Colic lymph node (tissue), 1 donor: ENCODE data around the genes DENND2D and ADORA3.

DNA sequence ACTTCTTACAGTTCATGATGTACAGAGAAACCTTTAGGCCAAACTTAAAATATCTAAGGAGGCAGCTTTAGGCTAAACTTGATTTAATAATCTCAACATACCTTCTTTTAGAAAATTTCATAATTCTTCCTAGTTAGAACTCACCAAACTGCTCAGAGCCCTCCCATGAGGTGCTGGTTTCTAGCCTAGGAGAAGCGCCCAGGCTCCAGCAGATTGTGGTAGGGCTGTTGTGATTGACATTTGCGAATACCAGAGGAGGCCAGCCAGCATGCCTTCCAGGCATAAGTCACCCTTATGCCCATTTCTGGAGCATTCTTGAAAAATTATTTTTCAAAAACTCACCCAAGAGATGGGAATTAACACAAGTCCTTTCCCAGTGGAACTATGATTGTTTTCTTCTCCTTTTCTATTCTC lies 22.6 kb upstream of the KCNC4 start:
- PRO-cap = no peak

DNA sequence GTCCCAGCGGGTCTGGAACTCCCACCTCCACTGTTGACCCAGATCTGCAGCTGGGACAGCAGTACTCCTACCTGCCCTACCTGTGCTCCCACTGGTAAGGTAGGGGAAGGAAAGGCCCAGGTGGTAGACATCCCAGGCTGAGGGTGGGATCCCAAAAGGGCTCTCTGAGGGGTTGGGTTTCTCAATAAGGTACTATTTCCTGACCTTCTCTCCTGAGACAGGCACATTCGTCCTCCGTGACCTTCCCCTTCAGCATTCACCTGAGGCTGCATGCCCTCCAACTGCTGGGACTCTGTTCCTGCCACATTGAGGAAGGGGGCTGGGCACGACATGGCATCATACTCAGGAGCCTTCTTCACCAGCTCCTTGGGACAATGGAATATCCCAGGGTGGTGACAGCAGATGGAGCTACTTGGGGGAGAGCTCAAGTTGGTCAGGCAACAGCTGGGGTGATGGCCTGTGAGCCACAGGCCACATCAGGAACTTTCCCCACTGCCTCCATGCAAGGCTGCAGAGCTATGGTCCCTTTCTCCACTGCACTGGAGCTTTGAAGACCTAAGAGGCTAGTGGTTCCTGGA lies 22.0 kb downstream of the KCNC4 start:
- PRO-cap = no peak

- PRO-cap = no peak
Measured at GRCh38 chr1:110346589-110347482, 7.7 kb downstream of the RBM15 start.

GRCh38 chr1:110361931-110362436 lies 22.8 kb downstream of the RBM15 start:
- PRO-cap = no peak

DNA sequence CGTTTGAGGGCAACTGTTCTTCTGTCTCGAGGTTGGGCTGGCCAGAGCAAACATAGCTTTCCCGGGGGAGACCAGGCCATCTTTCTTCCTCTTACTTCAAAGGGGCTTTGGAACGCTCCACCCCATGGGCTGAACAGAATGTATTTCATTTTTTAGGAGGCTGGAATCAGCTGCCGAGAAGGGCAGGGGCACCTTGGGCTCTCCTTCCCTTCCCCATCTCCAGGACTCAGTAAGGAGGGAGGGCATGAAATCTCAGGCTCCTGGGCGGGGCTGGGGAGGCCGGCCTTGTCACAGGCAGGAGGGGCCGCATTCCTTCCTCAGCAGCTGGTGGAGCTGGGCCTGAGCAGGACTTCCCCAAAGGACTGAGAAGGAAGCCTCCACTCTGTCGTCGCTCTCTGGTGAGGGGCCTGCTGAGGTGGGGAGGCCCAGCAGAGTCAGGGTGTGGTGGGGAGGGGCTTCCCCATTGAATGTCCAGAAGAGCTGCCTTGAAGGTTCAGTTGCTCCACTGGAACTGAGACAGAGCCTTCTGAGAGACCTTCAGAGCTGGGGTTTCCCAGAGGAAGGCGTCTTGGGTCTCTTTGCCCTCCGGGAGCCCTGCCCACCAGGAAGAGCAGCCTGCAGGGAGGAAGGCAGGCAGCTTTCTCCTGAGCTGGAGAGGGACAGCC lies 11.0 kb downstream of the KCNA10 start:
- PRO-cap = no peak

- PRO-cap = no peak
Measured at GRCh38 chr1:110555963-110557301, 37.5 kb upstream of the KCNA10 start.

DNA sequence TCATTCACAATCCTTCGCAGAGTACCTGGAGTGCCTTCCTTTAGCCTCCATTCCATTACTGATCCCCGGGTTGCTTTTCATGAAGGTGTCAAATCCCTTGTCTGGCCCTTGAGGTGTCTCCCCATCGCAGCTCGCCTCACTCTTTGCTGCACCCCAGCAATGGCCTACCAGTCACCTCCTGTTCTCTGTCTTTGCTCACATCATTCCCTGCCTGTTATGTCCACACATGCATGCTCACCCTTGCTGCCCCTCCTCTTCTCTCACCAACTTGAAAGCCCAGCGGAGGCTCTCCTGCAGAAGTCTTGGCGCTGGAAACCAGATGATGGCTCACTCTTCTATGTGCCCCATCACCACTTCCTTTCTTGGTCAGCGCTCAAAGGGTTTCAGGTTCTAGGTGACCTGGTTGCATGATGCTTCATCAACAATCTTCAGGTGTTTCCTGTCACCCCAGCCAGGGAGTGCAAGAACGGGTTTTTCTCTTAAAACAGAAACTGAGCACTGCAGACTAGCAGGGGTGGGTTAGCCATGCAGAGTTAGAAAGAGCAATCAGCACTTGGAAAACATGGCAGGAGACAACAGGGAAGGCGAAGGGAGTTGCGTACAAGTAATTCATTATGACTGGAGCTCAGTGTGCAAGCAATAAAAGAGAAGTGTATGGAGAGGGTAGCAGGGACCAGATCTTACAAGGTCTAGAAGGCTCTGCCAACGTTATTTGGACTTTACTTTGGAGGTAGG lies 25.1 kb upstream of the KCNA2 start:
- PRO-cap = bidirectional peak, plus-strand start at position 503 of the sequence, minus-strand start at position 355 of the sequence

DNA sequence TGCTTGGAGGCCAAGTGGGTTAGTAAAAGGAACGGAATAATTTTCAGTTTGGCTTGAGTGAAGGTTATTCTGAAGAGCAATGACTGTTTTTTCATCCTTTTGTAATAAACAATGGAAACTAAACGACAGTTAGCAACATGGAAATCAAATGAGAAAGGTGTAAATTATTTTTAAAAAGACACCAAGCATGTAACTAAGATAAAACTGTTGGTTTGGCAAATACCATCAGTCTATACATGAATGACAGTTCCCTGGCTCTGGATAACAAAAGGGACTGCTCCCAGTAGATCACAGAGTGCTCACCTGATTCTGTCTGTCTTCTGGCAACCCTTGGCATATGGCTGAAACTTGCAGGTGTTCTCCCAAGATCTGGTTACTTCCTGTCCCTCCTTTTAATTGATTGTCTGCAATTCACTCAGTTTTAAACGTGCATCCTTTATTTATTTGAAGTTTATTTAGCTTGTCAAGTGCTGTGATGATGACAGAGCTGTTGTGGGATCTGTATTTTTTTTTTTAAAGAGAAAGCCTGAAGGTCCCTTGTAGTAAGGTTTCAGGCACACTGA lies 3.5 kb downstream of the KCNA3 start:
- PRO-cap = unidirectional peak, minus-strand start at position 322 of the sequence

GRCh38 chr1:110874144-110875011 lies 1.4 kb downstream of the CD53 start:
- PRO-cap = bidirectional peak, plus-strand start at chr1:110874636, minus-strand start at chr1:110874584; unidirectional peak, minus-strand start at chr1:110874778

DNA sequence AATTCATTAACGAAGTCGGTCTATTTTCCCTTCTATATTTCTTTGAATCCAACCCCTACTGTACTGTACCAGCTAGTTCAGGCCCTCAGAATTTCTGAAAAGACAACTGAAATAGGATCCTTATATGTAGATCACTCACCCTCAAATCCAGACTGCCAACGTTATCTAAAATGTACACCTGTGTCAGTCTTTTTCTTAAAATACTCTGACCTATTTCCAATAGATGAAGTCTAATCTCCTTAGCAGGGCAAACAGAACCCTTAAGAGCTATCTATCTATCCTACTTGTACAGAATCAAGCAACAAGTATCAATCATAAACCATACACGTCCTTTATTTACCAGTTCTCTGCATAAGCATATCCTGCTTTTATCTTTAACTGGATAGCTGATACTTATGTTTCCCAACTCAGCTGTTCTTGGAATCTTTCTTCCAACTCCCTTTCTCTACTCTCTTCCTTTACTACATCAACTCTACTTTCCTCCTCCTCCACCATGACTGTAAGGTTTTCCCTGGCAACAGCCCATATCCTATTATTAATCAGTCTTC lies 2.9 kb downstream of the LRIF1 start:
- PRO-cap = no peak

GRCh38 chr1:111161850-111162533 lies 22.0 kb downstream of the CEPT1 start:
- PRO-cap = no peak

GRCh38 chr1:111192909-111193810 lies 7.3 kb downstream of the DENND2D start:
- PRO-cap = no peak

- PRO-cap = bidirectional peak, plus-strand start at chr1:111200728, minus-strand start at chr1:111200644
Measured at GRCh38 chr1:111200464-111201039, at the start of gene DENND2D. Gene DENND2D, minus strand, starts transcription at chr1:111200646.

- PRO-cap = unidirectional peak, minus-strand start at chr1:111503673
Measured at GRCh38 chr1:111503125-111504268, at the start of gene ADORA3. Gene ADORA3, minus strand, starts transcription at chr1:111503633.

- PRO-cap = no peak
Measured at GRCh38 chr1:111516082-111516809, 12.8 kb upstream of the ADORA3 start.

DNA sequence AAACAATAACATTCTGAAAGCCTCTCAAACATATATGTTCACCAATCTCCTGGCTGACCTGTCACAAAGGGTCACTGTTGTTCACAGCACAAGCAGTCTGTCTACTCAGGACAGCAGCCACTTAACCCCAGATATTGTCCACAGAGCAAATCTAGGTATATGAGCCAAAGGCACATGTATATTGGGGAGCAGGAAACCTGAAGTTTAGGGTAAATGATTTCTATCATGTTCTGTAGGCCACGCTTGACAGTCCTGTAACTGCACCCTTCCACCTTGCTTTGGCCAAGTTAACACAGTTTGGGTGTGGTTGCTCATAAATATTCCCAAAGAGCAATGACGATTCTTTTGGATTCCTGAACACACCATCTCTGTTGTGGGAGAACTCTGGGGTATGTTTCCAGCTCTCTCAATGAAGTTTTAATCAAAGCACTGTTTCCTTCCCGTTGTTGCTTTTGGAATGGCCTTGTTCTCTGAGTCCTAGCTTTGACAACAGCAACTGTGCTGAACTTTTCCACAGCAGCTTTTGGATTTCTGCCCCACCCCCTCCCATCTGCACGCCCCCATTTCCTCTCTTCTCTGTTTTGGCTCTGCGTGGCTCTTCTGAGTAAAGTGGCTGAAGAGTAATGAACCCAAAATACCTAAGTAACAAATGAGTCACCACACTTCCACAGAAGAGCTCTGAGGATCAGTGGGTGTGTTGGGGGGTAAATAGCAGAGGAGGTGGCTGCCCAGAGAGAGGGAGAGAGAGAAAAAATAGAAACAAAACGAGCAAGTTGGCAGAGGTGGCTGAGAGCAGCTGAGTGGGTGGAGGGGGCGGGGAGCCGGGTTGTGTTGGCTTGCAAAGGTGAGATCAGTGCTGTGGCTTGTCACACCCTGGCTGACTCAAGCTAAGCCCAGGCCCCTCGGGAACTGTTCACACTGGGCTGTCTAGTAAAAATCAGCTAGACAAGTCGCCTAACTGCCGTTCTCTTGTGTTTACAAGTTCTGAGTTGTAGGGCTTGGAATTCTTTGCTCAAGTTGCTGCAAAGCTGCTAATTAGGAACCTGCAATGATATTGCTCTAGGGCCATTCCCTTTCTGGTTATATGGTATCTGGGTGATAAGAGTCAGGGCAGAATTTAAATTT lies 27.0 kb upstream of the RAP1A start:
- PRO-cap = no peak

DNA sequence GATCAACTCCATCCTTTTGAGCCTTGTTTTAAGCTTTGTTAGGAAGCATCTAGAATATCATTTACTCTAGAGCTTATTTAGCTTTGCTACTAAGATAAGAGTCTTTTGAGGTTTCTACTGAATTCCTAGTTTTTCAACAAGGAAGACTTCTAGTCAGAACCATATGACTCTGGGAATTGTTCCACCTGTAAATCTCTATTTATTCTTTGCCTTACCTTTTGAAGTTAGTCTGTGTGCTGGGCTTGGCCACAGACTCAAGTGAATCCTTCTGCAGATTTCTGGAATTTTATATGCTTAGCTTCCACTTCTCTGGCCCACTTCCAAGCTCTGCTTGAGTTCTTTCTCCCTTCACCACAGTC lies 49.1 kb downstream of the INKA2 start:
- PRO-cap = no peak

- PRO-cap = no peak
Measured at GRCh38 chr1:111716768-111717961, 22.0 kb downstream of the INKA2 start.

DNA sequence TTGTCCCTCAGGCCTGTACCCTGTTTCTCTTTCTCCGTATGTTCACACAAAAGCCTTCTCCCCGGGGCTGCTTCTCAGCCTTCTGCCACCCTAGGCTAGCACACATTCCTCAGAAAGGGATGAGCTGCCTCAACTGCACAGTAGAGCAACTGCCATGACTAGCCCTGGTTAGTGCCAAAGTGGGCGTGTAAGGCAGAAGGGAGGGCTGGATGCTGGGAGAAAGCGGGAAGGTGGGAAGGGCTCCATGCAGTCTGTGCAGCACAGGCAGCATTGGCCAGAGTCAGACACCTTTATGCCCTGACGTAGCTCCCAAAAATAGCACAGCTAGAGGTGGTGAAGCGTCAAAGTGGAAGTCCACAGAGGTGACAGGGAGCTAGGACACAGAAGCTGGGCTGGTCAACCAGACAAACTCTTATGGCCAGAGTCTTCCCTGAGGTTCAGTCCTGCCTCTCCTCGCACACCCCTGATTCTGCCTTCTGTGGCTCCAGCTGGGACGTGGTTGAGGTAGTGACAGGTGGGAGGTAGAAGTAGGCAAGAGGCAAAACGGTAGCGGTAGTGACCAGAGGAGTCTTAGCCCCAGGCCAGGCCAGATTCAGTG lies 45.4 kb downstream of the DDX20 start:
- PRO-cap = no peak

DNA sequence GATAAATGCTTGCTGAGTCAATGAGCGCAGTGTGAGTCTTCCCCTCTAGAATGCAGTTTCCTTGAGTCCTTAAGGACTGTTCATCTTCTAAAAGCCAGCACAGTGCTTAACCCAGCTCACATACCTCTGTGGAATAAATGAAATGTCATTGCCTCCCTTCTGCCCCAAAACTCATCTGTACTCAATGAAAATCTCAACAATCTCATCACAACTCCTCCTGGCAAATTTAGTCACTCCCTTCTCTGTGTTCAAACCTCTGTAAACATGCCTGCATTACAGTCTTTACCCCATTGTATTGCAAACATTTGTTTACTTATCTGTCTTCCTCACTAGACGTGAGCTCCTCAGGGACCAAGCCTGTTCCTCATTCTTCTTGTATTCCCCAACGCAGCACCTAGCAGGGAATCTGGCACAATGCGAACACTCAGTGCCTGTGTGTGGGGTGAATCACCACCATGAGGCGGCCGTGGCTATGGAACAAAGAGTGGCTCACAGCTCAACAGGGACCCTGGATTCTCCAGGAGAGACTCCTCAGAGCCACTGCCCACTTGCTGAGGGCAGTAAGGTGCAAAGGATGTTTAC lies 95.7 kb downstream of the DDX20 start:
- PRO-cap = no peak